H9 (cell line): Measurements from ENCODE around the genes FKBP14 and GARS1.

DNA sequence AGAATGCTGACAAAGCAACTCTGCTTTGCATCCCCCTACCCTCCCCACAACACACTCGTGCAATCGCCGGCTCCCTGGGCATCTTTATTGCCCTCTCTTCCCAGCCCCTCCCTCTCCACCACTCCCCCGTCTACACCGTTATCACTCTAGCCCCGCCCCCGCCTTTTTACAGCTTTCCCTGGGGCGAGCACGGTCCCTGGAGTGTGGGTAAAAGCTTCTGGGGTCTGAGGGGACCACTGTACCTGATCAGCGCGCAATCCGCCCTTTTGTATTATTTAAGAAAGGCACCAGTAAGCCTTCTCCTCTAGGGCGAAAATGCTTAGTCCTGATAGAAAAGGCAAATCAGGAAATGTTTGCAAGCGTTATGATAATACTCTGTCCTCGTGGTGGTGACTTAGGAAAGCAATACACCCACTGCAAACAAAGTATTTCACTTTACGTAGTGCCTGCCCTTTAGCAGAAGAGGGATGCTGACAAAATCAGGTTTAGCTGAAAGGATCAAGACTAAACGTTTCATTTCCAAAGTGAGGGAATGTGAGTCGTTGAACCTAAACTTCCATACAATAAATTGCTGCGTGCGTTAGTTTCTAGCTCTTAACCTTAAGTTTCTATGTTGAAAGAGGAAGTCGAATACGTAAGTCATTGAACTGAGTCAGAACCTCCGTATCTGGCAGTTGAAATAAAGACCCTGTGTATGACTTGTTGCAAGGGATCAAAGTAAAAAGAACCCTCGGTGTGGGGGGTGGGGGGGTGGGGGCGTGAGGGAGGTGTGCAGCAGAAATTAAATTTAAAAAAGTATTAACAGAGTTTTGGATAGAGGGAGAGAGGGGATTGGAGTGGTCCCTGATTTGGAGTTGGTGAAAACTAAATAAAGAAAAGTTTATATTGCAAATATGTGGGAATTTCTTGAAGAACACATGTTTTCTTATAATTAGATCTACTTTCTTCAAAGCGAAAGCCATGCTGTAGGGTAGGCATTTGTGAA, 1.2 kb upstream of the CREB5 start:
- PRO-cap = unidirectional peak, minus-strand start at position 59 of the sequence

GRCh38 chr7:28619234-28619683, 206.9 kb downstream of the CREB5 start:
- PRO-cap = no peak

GRCh38 chr7:28621501-28621897, 209.2 kb downstream of the CREB5 start:
- PRO-cap = no peak

DNA sequence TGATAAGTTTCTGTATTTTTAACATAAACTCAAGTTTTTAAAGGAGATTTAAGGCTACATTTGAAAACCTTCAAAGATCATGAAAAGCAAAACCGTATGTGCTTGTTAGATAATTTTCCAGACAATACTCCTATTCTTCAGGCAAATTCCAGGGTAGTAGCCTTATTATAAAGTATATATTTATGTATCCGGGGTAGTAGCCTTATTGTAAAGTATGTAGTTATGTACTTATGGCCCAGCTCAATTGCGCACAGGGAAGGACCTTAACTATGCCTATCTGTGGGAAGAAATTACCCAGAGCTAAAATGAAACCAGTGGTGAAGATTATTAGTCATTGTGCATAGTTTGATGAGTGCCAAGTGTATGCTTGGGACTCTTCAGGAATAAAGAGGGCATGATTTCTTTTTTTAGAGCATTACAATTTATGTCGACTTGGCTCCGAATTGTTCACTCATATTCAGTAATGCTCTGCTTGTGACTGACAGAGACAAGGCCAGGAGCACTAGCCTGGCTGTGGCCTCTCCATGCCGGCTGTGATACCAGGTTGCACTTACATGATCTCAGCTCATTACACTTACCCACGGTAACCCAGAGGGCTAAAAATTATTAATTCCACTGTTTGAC, 269.6 kb downstream of the TRIL start:
- PRO-cap = no peak

DNA sequence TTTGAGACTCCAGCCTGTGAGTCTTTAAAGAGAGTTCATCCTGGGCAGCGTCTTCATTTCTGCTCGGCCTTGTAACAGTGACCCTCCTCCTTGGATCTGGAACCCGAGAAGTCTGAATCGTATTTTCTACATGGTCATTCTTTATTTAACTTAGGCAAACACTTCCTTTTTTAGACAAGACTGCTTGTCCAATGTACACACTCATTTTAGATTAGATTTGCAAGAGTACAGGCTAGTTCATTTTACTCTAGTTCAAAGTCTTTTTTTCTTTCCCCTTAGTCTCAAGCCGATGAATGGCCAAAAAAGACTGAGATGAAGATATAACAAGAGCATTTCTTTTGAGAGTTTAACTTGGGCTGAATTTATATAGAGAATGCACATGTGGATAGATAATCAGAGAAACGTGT, 133.5 kb downstream of the CHN2 start:
- PRO-cap = no peak

GRCh38 chr7:29426417-29426982, 137.1 kb upstream of the PRR15 start:
- PRO-cap = no peak

DNA sequence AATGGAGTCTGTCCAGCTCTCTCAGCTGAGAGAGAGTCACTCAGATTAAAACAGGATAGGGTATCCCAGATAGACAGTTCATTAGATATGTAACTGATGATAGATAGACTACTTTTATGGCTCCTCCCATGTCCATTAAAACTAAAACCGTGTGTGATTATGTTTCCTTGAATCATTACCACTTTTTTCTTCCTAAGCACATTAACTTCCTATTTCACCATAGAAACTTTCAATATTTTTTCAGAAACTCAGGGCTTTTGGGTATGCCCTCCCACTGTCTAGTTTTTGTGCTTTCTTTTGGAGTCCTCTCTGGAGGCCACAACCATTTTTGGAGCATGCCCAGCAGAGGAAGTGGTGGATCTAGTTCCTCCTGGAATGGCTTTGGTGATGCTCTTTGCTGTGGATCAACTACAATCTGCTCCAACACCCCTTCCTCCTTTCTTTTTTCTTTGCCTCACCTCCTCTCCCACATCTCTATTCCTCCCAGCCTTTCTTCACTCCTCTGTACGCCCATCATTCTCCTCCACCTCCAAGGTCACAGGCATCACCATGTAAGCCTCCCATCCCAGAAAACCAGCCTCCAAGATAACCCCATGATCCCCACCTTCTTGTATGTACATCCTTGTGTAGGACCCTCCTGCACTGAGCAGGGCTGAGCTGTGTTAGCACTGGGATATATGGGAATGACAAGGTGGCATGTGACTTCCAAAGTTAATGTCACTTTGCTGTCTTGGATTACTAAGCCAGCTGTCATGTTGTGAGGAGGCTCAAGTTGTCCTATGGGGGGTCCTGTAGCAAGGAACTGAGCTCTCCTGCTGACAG, 82.9 kb downstream of the PRR15 start:
- PRO-cap = no peak

GRCh38 chr7:29806593-29807316, 447 bp downstream of the WIPF3 start:
- PRO-cap = bidirectional peak, plus-strand start at chr7:29806825, minus-strand start at chr7:29806772; unidirectional peak, minus-strand start at chr7:29807072

DNA sequence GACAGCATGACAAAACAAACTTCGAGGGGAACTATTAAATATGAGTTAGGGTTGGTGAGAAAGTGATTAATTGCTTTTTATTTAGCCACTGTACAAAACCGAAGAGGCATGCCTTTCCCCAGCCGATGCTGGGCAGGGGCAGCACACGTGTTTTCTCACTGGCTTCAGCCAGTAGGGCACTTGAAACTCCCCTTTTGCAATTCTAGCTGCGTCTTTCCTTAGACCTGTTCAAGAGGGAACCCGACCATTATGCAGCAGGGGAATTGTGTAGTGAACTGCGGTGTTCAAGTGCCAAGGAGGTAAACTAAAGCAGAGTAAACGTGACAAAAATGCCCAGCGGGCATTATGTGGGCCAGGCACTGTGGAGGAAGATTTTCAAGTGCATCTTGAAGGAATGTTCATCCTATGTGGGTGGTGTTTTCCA, 3.2 kb downstream of the WIPF3 start:
- PRO-cap = no peak

DNA sequence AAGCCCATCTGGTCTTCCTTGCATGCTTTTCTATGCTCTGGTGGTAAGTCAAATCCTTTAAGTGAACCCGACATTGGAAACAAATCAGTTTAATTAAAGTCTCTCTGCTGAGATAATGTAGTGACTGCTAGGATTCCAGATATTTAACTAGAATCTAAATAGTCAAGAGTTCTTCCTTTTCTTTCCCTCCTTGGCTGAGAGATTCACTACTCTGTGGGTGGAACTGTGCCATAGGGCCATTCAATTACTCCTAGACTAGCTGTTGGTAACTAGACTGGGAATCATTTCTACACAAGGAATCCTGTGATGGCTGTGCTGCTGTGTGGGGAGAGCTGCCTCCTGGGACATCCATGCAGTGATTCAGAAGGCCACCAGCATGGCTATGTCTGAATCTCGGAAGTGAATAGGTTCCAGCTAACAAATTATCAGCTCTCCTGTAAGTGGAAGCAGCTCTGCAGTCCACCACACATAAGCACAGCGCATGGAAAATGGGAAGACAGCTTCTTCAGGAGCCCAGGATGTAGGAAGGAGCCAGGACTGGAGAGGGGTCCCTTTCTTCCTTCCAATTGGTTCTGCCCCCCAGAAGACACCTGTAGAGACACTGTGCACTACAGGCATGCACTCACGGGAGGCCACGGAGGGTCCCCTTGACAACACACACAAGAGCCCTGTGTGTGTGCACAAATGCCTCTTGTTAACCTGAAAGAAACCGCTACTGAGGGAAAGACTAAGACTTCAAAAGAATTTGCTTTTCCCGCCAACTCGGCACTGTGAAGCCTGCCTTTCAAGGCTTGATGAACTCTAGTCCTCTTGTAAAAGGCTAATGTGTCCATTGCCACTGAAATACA, 66.5 kb downstream of the SCRN1 start:
- PRO-cap = no peak

- PRO-cap = bidirectional peak, plus-strand start at chr7:29988091, minus-strand start at chr7:29988000
Observed at GRCh38 chr7:29987758-29988353, 1.7 kb downstream of the SCRN1 start.

GRCh38 chr7:30026273-30027089, at the start of gene FKBP14:
TSS of gene FKBP14 (minus strand) at chr7:30026702.
- PRO-cap = bidirectional peak, plus-strand start at chr7:30026474, minus-strand start at chr7:30026434; bidirectional peak, plus-strand start at chr7:30026961, minus-strand start at chr7:30026702

GRCh38 chr7:30032628-30033170, 4.5 kb downstream of the PLEKHA8 start:
- PRO-cap = no peak

DNA sequence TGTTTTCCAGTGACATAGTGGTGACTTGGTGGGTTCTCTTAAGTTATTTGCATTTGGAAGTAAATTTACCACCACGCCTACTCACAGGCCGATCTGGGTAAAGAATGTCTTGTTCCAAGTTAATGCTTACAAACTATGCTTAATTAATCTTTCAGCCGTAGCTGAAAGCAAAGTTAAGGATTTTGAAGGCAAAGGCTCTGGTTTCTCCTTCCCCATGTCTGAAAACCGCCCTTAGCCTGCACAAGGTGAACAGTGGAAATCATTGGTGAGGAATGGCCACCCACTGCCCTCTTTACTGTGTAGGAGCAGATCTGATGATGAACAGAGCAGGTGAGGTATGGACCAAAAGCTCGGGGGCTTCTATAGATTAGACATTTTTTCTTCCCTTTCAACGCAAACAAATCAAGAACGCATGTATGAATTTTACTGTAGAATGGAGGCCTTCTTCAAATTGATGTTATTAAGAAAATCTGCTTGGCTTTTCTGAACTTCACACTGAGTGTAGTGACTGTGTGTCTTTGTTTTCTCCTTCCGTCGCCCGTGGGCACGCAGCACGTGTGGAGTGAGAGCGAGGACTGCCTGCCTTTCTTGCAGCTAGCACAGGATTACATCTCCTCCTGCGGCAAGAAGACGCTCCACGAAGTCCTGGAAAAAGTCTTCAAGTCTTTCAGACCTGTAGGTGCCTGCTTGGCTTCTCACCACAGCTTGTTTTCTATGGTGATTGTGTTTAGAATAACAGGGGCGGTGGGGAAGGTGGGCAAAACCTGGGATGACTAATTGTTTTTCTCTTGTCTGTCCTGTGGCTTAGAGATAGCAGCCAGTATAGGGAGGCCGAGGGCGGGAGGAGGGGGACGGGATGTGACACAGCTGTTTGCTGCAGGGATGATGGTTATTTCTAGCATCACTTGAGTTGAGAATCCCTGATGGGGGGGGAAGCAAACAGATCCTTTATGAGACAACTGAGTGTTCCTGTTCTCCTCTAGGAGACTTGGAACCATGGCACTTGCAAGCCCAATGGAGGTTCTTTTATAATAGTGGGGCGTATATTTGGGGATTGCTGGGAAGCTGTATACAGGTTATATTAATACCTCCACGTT, 11.2 kb downstream of the MTURN start:
- PRO-cap = no peak

DNA sequence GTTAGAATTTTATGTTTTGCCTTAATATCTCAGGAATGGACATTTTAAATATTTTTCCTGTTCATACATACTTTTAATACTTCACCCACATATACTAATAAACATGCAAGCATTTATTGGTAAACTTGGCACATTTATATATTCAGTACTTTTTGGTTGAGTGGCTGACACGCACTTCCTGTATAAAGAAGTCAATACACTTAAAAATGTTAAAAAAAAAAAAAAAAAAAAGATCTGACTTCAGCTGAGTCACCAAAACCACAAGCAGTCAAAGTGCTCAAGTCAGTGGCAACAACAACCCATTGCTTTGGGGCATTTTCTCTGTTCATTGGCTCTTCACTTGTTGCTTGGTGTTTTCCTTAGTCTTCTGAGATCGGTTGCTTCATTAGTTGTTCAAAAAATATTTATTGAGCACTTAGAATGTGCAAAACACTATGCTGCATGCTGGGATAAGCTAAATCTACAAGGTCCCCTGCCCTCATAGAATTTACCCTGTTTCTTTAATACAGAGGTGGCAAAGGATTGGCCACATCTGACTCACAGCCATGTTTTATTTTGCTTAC, 63.6 kb downstream of the ZNRF2 start:
- PRO-cap = no peak

DNA sequence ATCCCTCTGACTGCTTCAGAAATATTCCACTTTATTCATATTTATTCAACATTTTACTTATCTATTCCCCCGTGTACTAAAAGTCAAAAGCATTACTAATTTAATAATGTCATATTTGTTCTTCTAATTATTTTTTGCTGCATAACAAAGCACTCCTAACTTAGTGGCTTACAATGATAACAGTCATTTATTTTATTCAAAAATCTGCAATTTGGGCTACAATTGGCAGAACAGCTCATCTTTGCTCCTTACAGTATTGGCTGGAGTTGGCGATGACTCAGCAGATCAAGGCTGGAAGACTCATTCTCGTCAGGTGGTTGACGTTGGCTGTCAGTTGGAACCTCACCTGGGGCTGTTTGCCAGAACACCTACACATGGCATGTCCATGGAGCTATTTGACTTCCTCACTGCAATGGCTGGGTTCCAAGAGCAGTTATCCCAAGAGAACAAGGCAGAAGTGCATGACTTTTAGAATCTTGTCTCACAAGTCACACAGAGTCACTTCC, 75.2 kb downstream of the NOD1 start:
- PRO-cap = no peak

- PRO-cap = no peak
Observed at GRCh38 chr7:30469792-30470124, 8.8 kb downstream of the NOD1 start.

DNA sequence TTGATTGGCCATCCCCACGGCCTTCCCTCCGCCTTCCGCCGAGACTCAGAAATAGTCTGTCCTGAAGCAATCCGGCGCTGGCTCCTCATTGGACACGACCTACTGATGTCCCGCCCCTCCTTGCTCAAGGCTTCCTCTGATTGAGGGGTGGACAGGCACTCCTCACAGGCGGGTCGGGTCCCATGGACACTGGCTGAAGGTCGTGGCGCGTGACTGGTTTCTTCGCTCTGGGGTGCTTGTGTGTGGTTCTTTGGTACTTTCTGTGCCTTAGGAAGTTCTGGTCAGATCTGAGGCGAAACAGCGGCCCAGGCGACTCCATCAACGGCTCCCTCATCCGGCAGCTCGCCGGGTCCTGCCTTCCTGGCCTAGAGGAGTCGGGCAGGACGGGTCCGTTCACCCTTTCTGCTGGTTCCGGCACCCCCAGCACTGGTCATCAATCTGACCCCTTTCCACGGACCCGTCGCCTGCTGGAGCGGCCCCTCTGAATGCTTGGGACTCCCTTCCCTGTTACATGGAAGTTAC, 347 bp upstream of the GGCT start:
- PRO-cap = bidirectional peak, plus-strand start at position 165 of the sequence, minus-strand start outside the sequence

DNA sequence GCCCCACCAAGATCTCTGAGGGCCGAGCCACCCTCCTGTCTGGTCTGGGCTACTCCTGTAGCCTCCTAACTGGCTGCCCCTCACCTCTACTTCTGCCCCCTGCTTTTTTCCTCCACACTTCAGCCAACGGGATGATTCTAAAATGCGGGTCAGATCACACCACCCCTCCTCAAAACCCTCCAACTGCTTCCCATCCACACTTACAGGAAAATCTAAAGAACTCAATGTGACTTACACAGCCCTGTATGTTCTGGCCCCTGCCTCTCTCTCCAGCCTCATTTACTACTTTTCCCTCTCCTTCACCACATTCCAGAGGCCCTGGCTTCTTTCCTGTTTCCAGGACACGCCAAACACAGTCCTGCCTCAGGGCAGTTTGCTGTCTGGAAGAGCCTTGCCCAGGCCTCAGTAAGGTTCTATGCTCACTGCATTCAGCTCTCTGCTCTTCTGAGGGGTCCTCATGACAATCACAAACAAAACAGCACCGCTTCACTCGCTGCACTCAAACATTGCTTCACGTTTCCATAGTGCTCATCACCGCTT, 35.2 kb upstream of the GARS1 start:
- PRO-cap = no peak

GRCh38 chr7:30594491-30595188, at the start of gene GARS1:
TSS of gene GARS1 (plus strand) at chr7:30594878.
- PRO-cap = bidirectional peak, plus-strand start at chr7:30594832, minus-strand start at chr7:30594680; bidirectional peak, plus-strand start at chr7:30595084, minus-strand start at chr7:30595121